Mammary microvascular endothelial cell (primary cell): ENCODE measurements around the gene STEAP1.

- RAMPAGE, long total RNA, result no peak
Measured at GRCh38 chr7:87216485-87217661, 2.7 kb downstream of the TMEM243 start.

- RAMPAGE, long total RNA, result no peak
Measured at GRCh38 chr7:87873988-87874312, 2.2 kb downstream of the SLC25A40 start.

DNA sequence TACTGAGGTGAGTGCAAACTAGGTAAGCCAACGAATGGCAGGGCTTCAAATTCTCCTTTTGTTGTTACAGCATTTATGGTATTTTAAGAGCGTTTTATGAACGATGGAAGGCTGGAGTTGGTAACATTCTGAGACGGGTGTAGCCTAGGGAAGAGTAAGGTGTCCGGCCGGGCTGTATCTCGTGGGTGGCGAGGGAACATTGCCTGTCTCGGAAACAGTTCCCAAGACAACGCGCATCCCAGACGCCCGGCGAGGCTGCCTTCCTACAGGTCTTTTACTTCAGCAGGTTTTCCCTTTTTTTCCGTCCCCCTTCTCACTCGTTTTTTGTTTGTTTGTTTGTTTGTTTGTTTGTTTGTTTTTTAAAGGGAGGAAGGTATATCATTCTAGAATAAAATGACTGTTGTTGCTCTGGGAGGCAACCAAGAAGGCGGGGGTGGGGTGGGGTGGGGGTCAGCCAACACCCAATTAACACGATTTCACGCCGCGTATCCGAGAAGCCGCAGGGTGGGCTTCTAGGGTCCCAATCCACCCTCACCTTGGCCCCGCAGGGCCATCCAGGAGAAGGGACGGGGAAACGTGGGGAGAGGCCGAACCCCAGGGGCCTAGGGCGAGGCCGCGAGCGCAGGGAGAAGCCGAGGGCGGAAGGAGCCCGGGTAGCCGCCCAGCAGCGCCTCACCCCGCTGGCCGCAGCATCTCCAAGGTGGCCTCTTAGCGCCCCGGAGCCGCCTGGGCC is 454 bp downstream of the SRI start:
- RAMPAGE, long total RNA, result no peak

DNA sequence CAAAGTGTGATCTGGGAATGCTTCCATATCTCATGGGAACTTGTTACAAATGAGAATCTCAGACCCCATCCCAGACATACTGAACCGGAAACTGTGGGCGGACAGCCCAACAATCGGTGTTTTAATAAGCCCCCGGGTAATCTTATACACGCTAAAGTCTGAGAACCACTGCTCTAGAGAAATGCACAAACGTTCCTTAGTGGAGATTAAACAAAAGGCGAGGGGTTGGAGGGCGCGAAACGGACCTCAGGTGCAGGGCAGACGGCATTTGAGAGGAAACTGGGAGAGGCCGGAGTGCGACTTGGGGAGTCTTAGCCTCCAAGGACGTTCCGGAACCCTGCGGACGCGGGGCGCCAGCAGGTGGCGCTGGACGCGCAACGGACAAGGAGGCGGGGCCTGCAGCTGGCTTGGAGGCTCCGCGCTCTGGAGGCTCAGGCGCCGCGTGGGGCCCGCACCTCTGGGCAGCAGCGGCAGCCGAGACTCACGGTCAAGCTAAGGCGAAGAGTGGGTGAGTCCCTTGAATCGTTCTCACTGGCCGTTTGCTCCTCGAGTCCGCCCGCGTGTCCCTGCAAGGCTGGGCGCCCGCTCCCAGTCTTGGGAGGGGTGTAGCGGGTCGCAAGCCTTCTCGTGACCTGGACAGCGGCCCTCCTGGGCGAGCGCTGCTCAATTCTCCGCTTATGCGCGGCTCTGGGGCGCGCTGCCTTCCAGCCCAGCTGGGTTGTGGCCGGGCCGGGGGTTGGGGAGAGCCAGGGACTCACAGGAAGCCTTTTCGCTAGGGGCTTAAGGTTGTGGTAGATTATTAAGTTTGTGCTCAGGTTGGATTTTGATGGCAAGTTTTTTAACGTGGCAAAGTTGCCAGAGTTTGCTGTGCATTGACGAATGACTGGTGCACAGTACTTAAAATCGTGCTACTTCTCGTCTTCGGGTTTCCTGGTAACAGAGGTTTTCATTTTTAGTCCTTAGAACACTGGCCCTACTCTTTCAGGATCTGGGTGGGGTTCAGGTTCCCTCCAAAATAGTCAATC is at the start of gene STEAP1:
TSS of gene STEAP1 (plus strand) at position 434 of the 1,025 bp plus-strand sequence.
- RAMPAGE, long total RNA, result start-site peak on the plus strand centred at position 432 of the sequence, 96 bp wide, 1,328 and 344 reads in 2 replicates

- RAMPAGE, long total RNA, result no peak
Measured at GRCh38 chr7:90229633-90230474, 15.1 kb upstream of the CFAP69 start.

- RAMPAGE, long total RNA, result no peak
Measured at GRCh38 chr7:90412541-90413424, 9.5 kb downstream of the CLDN12 start.

DNA sequence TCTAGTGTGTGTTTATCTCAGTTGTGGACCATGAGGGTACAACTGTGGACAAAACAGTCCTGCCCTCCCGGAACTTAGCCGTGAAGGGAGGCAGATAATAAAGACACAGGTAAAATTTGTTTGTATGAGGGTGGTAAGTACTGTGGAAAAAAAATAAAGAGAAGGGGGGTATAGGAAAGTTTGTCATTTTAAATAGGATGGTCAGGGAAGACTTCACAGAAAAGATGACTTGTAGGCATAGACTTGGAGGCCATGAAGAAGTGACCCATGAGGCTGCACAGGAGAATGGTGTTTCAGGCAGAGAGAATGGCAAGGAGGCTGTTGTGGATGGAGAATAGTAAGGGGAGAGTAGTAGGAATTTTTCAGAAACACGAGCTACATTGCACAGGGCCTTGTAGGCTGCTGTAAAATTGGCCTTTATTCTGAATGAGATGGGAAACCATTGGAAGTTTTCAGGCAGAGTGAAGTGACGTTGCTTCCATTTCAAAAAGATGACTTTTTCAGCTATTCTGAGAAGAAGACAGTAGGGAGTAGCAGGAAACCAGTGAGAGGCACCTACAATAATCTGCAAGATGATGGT is 95.1 kb downstream of the CDK14 start:
- RAMPAGE, long total RNA, result no peak

- RAMPAGE, long total RNA, result no peak
Measured at GRCh38 chr7:90696370-90697265, 100.5 kb downstream of the CDK14 start.

GRCh38 chr7:92238263-92238761 is 7.4 kb downstream of the KRIT1 start:
- RAMPAGE, long total RNA, result no peak

GRCh38 chr7:92246731-92246968 is 876 bp downstream of the ANKIB1 start:
- RAMPAGE, long total RNA, result no peak

- RAMPAGE, long total RNA, result no peak
Measured at GRCh38 chr7:92263788-92264282, 18.1 kb downstream of the ANKIB1 start.

DNA sequence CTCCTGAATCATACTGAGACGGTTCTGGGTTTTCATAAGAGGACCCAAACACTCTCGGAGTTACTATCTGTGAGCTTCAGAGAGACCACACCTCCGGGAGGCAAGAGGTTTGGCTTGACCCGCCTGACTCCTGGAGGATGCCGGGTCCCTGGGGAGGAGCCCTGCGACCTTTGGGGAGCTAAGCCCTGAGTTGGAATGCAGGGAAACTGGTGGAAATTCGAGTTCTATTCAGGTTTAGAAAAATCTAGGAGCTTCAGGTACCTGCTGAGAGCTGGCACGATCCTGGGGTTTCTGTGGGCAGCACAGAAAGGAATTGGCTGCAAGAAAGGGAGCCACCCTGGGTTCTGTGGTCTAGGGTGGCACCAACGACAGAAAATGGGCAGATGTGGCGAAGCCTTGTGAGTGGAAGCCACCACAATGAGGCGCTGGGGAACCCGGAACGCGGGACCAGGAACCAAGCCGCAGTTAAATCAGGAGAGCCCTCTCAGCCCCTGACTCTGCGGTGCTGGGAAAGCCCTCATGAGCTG is 21.8 kb upstream of the GATAD1 start:
- RAMPAGE, long total RNA, result no peak

DNA sequence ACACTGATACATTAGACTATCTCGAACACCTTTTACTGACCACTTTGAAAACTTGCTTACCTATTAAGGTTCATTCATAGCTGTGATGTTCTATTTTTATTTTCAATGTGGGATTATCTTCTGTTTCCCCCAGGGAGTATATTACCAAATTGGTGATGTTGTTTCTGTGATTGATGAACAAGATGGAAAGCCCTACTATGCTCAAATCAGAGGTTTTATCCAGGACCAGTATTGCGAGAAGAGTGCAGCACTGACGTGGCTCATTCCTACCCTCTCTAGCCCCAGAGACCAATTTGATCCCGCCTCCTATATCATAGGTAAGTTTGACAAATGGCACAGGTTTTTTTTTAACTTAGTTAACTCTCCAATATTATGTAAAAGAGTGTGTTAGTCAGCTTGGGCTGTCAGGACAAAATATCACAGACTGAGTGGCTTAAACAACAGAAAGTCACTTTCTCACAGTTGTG is 7.1 kb downstream of the GATAD1 start:
- RAMPAGE, long total RNA, result no peak

- RAMPAGE, long total RNA, result no peak
Measured at GRCh38 chr7:92485850-92486377, 8.2 kb upstream of the ERVW-1 start.

DNA sequence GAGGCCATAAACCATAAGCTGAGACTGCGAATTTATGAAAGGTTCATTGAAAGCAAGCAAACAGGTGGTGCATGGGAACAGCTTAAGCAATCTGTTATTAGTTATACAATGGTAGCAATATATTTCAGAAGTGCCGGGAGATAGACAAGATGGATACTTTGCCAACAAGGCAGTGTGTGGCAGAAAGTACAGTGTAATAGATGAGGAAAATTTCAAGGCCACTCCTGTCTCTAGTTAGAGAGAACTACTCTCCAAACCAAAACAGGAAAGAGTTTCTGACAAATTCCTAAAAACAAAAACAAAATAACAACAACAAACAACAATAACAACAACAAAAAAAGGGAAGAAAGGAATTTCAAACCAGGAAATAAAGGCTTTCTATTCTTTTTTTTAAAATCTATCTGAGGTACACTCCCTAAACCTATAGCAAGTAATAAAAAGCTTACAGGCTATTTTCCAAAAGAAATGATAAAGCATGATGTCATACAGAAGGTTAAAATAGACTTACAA is 23.7 kb upstream of the FAM133B start:
- RAMPAGE, long total RNA, result no peak

GRCh38 chr7:92697720-92698907 is 107.9 kb upstream of the FAM133B start:
- RAMPAGE, long total RNA, result no peak

DNA sequence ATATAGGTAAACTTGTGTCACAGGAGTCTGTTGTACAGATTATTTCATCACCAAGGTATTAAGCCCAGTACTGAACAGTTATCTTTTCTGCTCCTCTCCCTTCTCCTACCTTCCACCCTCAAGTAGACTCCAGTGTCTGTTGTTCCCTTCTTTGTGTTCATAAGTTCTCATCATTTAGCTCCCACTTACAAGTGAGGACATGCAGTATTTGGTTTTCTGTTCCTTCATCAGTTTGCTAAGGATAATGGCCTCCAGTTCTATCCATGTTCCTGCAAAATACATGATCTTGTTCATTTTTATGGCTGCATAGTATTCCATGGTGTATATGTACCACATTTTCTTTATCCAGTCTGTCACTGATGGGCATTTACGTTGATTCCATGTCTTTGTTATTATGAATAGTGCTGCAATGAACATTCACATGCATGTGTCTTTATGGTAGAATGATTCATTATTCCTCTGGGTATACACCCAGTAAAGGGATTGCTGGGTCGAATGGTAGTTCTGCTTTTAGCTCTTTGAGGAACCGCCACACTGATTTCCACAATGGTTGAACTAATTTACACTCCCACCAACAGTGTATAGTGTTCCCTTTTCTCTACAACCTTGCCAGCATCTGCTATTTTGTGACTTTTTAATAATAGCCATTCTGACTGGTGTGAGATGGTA is 79.0 kb downstream of the CDK6 start:
- RAMPAGE, long total RNA, result no peak

- RAMPAGE, long total RNA, result no peak
Measured at GRCh38 chr7:93146885-93147305, 1.3 kb downstream of the SAMD9L start.

GRCh38 chr7:93640119-93641008 is 65.8 kb upstream of the CALCR start:
- RAMPAGE, long total RNA, result no peak

- RAMPAGE, long total RNA, result no peak
Measured at GRCh38 chr7:93793431-93793854, 97.1 kb downstream of the TFPI2 start.